Bile duct (tissue), 1 donor: ENCODE data around the genes RPP25L, DCTN3 and FAM205A.

DNA sequence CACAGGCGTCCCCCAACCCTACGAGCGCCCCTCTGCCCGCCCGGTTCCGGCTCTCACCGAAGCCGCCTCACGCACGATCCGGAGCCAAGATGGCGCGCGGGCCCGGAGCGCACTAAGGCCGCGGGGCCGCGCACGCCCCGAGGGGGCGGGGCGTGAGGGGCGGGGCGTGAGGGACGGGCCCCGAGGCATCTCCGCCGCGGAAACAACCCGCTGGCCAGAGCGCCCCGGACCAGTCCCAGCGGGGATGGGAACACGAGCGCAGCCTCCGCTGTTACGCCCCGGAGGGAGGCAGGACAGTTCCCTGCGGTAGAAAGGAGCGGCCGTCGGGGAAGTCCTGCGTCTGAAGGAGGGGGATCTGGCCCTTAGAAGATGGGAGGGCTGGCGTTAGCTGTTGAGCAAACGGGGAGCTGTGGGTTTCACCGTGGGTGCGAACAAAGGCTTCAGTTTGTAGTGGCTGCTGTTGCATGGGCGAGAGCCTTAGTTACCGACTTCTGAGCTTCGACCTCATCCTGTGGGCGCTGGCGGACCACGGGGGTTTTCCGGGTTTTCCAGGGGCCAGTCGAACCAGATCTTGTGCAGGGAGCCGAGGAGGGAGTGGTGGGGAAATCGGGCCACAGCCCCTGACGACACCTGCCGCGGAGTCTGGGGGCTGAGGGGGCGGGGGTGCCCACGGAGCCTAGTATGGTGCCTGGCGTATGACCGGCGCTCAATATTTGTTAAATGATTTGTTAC, at the start of gene RPP25L:
RPP25L (minus strand) TSS at position 91 of the 732 bp plus-strand sequence.
- PRO-cap: bidirectional peak, plus-strand start at position 232 of the sequence, minus-strand start at position 86 of the sequence

DNA sequence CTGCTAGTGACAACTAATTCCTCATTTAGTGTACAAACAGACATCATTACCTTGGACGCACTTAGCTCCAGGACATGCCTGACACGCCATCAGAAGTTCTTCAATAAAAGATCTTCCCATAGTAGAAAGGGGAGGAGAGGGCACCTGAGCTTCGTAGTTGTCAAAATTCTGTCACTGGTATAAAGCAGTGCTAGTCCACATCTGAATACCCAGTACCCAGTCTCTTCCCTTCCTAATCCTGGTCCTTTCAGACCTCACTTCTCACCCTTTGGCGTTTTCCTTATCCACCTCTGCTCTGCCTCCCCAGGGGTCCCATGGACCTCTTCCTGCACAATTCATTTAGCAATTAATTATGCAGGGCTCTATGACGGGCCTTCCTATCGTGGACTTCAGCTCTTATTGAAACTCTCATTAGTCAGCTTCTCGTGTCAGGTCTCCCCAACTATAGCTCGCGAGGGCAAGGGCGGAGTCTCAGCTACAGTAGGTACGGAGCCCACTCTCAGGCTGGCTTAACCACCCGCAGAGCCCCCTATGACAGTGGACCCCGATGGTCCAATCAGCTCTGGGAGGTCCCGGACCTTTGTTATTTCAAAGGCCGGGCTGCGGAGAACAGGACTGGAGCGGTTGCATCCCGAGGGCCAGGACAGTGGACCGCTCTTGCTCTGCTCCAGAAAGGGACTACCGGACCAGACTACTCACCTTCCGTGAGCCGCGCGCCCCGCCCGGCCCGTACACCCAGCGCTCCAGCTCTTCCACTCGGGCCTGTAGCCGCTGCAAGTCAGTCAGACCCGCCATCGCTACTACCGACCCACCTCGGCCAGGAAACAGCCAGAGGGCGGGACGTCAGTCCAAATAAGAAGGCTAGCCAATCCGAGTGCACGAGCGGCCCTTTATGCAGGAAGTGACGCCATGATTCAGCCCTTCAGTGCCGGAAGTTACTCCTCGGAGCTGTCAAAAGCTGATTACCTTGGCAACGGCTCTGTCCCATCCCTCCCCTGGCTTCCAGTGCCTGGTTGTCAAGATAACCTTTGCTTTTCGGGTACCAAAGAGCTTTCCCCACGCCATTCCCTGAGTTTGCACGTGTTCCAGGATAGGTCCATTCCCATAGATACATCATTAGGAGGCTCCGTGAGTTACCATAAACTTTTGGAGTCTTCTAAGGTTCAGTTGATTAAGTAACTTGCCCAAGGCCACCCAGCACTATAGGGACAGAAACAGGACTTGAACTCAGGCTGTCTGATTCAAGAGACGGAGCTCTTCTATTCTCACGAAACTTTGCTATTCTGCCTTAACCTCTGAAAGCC, at the start of gene DCTN3:
DCTN3 (minus strand) TSS at position 826 of the 1,304 bp plus-strand sequence.
- PRO-cap: unidirectional peak, minus-strand start at position 826 of the sequence

GRCh38 chr9:34729167-34729738, at the start of gene FAM205A:
TSS of gene FAM205A (minus strand) at chr9:34729488.
- PRO-cap: no peak

DNA sequence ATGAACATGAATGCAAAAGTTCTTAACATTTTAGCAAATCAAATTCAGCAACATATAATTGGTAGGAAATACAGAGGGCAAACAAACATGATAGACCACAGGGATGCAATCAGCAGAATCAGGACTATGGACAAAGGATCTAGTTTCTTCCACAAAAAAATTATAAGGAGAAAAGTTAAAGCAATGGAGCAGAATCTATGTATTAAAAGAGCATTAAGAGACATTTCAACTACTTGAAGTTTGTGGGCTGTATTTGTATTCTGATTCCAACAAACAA, 5.7 kb upstream of the FAM205C start:
- PRO-cap: no peak

DNA sequence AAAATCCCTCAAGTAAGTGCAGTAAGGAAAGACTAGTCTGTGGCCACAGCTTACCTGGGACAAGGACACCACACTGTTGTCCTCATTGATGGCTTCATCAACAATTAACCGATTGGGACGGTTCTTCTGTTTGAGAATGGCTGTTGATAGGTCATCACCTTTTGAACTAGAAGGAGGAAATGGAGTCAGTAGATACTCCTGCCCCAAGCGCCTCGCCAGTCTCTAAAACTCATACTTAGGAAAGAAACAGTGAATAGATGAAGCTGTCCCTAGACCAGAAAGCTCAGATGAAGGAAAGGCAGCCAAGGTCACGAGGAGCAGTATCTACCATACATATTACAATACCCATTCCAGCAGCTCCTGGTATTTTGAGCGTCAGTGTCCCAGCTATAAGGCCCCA, 4.2 kb downstream of the VCP start:
- PRO-cap: no peak

DNA sequence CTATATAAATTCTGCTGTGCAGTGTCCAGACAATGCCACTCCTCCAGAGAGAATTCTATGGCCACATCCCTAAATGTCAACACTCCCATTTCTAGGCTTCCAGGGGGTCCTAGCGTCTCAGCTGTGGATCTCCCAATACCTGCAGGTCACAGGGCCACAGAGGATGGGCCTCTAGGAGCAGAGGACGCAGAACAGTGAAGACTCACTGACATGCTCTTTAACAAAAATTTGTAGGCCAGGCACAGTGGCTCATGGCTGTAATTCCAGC, 12.8 kb upstream of the UNC13B start:
- PRO-cap: no peak

GRCh38 chr9:35162424-35162865, 636 bp downstream of the UNC13B start:
- PRO-cap: no peak

DNA sequence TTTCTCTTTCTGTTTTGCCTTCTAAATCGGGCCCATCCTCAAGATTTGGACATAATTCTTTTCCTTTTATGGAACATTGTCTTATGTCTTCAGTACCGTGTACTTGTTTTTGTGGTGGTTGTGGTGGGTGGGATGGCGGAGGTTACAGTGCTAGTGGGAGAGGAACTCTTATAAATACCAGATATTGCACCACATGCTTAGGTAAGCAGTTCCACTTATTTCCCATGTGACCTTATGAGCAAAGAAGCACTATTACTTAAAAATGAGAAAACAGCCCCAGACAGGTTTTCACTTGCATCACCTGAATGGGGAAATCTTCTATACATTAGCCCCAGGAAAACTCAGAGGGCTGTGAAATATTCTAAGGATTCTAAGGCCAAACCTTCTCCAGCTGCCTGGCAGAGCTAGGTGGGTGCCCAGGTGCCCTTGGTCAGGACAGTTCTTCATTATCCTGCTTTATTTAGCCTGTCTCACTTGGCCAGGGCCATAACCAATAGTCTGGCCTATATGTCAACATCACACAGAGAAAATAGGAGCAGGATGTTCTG, 96.6 kb downstream of the UNC13B start:
- PRO-cap: no peak

DNA sequence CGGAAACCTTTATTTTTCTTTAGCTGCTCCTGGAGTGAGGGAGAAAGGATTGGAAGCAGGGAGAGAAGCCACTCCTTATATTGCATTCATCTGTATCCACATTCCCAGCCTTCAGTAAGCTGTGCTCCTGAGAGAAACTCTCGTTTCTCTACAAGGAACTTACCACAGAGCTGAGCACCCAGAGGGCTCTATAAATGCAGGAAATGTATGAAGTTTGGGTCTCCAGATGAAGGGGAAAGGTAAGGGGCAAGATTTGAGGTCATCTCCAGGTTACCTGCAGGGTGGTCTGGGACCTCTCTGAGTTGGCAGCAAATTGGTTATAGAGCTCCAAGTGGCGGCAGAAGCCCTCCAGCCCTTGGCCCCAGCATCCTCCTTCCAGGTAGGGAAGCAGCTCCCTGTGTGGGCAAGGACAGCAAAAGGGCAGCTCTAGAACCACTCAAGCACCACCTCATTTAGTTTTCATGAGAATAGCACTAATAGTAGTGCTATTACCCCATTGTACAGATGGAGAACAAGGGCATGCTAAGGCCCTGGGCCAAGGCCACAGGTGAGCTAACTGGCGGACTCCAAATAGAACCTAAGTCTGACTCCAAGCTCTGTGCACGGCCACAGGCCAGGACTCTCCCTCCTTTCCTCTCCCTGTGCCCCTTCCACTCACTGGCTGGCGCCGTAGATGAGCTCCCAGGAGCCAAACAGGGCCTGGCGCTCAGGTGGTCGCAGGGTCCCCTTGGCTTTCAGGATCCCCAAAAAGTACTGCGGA, 717 bp downstream of the ARHGEF39 start:
- PRO-cap: no peak

- PRO-cap: no peak
Measured at GRCh38 chr9:35684219-35685209, 5.2 kb downstream of the TPM2 start.

DNA sequence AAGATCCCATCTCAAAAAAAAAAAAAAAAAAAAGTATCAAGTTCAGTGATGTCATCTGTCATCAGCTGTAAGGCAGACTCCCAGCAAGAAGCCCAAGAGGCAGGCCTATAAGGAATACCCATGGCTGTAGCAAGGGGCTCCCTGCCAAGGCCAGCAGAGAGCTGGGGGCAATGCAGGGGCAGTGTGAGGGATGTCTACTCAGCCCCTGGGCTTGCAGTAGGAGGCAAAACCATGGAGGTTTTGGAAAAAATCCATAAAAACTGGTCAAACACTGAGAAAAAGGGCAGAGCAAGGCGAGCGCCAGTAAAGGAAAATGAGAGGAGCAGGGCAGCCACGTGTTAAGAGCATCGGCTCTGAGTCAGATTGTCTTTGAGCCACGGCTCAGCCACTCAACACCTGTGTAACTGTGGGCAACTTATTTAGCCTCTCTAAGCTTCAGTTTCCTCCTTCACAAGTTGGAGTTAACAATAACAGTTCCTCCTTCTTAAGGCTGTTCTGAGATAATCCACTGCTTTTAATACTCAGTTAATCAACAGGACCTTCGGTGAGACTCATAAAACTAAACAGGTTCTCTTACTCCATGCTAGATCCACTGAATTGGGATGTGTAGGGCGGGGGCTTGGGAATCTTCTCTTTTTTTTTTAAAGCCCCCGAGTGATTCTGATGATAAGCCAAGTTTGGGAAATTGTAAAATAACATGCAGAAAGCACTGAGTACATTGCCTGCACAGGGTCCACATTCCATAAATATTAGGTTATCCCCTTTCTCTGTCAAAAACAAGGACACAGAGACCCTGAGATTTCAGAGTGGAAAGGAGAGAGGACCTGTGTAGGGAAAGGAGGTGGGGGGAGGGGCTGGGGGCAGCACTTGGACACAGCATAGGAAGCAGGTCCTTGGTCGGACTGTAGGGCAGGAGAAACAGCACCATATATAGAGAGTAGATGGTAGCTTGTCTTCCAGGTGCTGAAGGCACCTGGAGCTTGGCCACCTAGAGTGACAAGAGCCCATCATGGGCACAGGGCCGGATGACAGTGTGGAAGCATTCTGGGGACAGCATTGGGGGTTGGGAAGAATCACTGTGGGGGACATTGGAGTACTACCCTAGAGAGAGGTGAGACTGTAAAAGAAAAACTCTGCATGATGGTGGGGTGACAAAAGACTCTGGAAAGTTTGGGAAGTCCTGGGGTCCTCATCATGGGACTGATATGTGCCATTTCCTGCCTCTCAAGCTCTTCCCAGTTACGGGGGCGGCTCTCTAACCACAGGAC, 2.7 kb downstream of the TPM2 start:
- PRO-cap: no peak

DNA sequence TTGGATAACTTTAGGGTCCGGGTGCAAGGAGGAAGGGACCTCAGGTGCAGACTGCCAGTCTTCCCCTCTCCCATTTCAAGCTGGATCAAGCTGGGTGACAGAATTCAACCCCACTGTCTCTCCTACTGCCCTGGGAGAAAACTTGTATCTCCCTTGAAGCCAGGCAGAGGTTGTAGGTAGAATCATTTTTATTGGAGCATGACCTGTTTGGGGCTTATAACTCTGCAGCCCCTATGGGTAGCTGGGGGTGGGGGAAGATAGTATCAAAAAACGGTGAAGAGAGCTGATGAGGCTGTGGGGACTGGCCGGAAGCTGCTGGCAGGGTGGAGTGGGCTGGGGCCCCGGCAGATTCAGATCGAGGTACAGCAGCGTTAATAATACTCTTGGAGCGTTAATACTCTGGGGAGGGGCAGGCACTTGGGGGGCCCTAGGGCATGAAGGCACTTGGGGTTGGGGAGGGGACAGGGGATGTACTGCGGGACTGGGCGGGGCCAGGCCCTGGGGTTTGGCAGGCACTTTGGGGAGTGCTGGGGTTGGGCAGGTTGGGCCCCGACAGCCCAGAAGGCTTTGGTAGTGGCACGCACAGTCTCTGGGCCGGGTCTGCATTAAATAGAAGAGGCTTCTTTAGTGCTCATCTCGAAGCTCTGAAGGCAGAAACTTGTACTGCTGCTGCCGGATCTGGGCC, 7.6 kb upstream of the TPM2 start:
- PRO-cap: no peak

- PRO-cap: no peak
Measured at GRCh38 chr9:35699894-35700588, 10.3 kb upstream of the TPM2 start.

DNA sequence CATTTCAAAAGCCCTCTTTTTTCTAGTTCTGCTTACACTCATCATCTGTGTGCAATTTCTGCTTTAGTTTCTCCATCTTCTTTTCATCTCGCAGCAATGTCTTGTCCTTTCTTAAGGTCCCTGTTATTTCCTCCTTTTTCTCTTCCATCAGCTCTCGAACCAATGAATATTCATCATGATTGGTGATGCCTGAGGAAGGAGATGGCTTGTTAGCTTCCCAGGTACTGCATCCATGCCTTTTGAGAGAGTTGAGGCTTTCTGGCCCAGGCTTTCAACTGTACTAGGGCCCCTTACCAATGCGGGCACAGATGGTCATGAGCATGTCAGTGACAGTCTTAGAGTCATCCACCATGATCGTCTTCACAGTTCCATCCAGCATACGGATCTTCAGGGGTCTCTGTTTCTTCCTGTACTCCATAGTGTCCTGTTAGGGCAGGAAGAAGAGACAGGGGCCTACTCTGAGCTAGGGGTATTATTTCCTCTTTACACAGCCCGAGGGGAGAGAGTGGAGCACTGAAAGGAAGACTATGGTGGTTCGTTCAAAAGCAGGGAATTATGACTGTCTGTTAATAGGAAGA, 7.4 kb downstream of the TLN1 start:
- PRO-cap: no peak

DNA sequence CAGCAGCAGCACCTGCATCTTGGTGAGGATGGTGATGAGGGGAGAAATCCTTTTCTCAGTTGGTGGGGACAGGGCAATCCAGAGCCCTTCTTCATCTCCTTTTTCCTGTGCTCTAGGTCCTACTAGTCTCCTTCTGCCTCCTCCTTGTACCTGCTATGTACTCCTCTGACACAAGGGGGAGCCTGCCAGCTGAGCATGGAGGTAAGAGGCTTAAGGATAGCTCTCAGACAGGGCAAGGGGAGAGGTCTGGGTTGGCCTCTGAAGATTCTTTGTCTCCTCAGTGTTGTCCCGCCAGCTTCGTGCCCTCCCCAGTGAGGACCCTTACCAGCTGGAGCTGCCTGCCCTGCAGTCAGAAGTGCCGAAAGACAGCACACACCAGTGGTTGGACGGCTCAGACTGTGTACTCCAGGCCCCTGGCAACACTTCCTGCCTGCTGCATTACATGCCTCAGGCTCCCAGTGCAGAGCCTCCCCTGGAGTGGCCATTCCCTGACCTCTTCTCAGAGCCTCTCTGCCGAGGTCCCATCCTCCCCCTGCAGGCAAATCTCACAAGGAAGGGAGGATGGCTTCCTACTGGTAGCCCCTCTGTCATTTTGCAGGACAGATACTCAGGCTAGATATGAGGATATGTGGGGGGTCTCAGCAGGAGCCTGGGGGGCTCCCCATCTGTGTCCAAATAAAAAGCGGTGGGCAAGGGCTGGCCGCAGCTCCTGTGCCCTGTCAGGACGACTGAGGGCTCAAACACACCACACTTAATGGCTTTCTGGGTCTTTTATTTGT, 3.8 kb downstream of the CREB3 start:
- PRO-cap: no peak

GRCh38 chr9:35737977-35738966, 5.8 kb downstream of the CREB3 start:
- PRO-cap: no peak

DNA sequence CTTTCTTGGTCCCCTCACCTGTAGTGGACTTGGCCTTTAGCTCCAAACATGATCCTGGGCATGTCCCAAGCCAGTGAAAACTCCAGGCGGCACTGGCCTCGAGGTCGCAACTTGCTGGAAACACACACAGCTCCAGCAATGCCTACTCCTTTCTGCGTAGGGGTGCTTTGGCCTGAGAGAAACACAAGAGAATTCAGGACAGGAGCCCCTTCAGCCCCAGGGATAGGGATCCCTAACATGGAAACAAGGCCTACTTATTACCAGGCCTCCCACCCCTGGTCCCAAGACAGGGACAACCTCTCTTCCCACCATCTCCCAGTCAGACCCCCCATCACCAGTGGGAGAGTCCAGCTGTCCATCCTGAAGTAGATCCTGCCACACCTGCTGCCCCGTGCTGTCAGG, 7.7 kb downstream of the CREB3 start:
- PRO-cap: no peak

GRCh38 chr9:35746608-35747438, 2.2 kb downstream of the GBA2 start:
- PRO-cap: unidirectional peak, plus-strand start at chr9:35746814

- PRO-cap: no peak
Measured at GRCh38 chr9:35751019-35751798, 2.1 kb downstream of the RGP1 start.

GRCh38 chr9:35757302-35757753, 3.3 kb upstream of the MSMP start:
- PRO-cap: bidirectional peak, plus-strand start at chr9:35757500, minus-strand start at chr9:35757502